Mesenchymal stem cell of Wharton's jelly (primary cell): ENCODE results near the gene KIF26B.

GRCh38 chr1:243101544-243102077 lies 153.5 kb downstream of the CEP170 start:
- CAGE, long polyA plus RNA: no peak

GRCh38 chr1:243340919-243341411 lies 85.1 kb downstream of the SDCCAG8 start:
- CAGE, long polyA plus RNA: no peak

DNA sequence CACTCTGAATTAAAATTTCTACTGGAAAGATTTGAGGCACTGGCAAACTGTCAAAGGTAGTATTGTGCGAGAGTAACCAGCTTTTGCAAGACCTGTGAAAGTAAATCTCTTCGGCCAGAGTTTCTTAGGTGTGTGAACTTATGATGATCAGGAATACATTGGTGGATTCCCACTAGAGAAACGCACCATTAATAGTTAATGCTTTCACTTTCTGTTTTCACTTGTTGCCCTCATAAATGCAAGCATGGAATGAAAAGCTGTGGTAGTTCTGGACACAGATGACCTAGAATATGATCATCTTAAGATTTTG lies 98.6 kb downstream of the SDCCAG8 start:
- CAGE, long polyA plus RNA: no peak

GRCh38 chr1:243443407-243443917 lies 187.6 kb downstream of the SDCCAG8 start:
- CAGE, long polyA plus RNA: no peak

GRCh38 chr1:243739455-243740219 lies 110.4 kb downstream of the AKT3 start:
- CAGE, long polyA plus RNA: no peak

DNA sequence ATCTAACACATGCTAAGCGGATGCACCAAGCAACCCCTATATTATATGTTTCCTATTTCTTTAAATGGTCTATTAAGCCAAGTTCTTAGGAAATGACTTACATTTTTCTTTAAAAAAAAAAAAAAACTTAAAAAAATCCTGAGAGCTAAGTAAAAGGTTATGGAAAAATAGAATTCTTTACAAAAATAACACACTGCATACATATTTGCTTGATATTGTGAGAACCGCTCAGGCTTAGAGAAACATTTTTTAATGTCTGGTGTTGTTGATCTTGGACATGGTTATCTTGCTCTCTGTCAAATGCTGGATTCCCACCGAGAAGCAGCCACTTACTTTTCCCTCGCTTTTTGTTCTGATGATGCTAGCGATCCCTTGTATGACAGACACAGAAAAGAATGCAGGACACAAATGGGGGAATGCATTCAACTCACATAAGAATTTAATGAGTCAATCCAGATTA lies 76.6 kb upstream of the AKT3 start:
- CAGE, long polyA plus RNA: no peak

DNA sequence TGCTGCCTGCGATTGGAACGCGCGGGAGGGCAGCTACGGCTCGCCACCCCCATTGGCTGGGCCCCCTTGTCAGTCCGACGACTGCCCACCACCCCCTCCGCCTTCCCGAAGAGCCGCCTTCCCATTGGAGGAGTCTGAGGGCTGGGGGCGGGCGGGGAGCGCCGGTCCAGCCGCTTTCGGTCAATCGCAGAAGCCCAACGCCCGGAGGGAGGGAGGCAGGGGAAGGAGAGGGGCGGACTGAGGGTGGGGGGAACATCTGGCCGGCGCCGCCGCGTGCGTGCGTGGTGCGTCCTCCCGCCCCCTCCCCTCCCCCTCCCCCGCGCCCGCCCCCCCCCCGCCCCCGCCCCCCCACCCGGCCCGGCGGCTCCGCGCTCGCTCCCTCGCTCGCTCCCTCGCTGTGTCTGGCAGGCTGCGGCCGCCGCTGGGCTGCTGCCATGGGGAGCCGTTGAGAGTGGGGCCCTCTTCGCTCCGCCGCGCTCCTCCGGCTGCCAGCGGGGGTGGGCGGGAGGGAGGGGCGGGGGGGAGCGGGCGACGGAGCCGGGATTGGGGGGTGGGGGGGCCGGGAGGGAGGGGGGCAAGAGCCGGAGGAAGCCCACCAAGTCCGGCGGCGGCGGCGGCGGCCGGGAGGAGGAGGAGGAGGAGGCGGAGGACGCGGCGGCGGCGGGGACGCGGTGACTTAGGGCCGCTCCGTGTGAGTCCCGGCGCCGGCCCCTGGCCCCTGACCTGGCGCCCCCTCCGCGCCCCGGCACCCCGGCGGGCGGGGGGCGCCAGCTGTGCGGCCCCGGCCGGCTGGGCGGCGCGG lies 2.6 kb upstream of the ZBTB18 start:
- CAGE, long polyA plus RNA: no peak

DNA sequence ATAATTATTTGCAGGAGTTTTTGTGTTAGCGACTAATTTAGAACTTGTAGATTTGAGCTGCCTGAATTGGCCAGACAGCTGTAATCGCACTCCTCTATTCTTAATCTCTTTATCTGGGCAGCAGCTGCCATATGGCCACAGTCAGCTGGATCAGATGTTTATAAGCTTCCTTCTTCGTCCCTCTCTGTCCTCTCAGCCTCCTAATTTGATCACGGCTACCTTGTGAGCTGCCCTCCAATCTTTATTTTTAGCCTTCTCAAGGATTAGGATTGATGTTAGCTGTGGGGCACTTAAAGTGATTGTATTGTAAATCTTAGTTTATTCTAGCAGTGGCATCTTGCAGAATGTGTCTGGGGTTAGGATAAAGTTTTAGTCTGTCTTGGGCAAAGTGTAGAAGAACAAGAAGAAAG lies 978 bp downstream of the ZBTB18 start:
- CAGE, long polyA plus RNA: no peak

- CAGE, long polyA plus RNA: no peak
Observed at GRCh38 chr1:244065451-244065908, 14.4 kb downstream of the ZBTB18 start.

- CAGE, long polyA plus RNA: no peak
Observed at GRCh38 chr1:244075231-244076043, 24.4 kb downstream of the ZBTB18 start.

- CAGE, long polyA plus RNA: no peak
Observed at GRCh38 chr1:244450596-244450890, 1.2 kb downstream of the ADSS2 start.

GRCh38 chr1:244654168-244655052 lies 1.5 kb downstream of the DESI2 start:
- CAGE, long polyA plus RNA: no peak

GRCh38 chr1:244665621-244666538 lies 13.0 kb downstream of the DESI2 start:
- CAGE, long polyA plus RNA: no peak

- CAGE, long polyA plus RNA: no peak
Observed at GRCh38 chr1:244673076-244673541, 20.2 kb downstream of the DESI2 start.

DNA sequence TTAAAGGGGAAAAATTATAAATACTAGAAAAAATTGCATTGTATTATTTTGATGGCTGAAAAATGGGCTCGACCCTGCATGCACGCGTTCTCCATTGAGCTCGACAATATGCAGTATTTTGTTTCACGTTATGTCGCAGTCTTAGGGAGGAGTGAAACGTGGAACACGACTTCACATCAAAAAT lies 913 bp upstream of the COX20 start:
- CAGE, long polyA plus RNA: no peak

DNA sequence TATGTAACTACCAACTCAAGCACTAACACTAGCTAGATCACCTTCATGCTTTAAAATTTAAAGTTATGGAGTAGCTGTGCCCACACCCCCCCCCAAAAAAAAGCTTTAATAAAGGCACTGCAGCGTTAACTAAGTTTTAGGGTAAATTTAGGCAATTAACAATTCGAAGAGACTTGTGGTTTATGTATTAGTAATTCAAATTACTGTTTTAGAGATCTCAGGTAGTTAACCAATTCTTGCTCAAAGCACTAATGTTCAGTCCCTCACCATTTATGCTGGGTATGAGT lies 14.0 kb downstream of the HNRNPU start:
- CAGE, long polyA plus RNA: no peak

DNA sequence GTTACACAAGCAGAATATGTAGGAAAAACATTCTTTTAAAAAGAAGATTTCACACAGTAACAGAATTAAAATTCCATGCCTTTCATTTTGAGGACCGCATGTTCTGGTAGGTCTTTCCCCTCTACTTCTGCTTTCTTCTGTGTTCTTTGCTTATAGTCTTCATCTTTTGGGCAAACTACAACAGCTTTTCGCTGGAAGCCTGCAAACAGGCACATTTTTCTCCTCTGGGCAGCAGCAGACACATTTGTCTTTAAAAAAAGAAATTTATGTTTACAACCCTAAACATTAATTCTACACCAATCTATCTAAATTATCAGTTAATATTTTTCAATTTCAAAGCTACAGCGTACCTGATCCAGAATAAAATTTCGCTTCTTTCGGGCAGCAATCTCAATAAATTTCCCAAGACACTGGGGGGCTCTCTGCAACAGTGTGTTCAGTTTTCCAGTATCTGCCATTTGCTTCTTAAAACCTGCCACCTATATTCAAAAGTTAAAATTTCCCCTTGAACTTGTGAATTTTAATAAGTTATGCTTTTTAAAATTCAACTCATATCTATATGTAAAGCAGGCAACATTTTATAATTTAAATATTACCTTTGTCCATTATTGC lies 7.9 kb downstream of the HNRNPU start:
- CAGE, long polyA plus RNA: no peak

- CAGE, long polyA plus RNA: no peak
Observed at GRCh38 chr1:245051355-245052678, 82.3 kb downstream of the EFCAB2 start.

DNA sequence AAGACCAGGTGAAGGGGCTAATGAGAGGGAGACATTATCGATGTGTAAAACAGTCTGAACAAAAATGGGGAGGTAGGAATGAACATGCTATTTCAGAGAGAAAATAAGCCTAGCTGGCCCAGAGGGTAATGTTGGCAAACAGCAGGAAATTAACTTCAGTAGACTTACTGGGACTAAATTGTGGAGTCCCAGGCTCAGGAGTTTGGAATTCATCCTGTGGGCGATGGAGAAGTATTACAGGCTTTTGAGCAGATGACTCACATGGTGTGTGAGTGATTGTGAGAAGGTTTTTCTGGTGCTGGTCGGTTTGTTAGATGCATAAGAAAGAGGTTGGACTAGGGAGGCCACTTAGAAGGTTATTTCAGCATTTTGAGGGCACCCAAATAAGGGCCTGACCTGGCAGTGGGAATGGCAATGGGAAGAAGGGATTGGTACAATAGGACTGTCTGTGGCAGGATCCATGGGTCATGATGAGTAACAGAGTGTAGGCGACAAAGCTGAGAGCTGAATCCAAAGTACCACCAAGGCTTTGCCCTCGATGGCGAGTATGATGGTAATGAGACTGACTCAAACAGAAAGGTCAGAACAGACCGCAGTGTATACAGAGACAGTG lies 69.3 kb upstream of the KIF26B start:
- CAGE, long polyA plus RNA: no peak

GRCh38 chr1:245154147-245155471 lies at the start of gene KIF26B:
TSS of gene KIF26B (plus strand) at chr1:245154985.
- CAGE, long polyA plus RNA: no peak